Right lobe of liver (tissue), 4 donors: ENCODE data around the gene CBLN1.

- PRO-cap, 4 experiments: peak in 4 of 4 experiments; most common minus-strand start chr16:48526656 (in 4)
- RAMPAGE, long total RNA, 2 experiments: no peak in any of the 2 experiments
These were observed 83.5 kb downstream of the N4BP1 start for GRCh38 chr16:48526512-48526764.

DNA sequence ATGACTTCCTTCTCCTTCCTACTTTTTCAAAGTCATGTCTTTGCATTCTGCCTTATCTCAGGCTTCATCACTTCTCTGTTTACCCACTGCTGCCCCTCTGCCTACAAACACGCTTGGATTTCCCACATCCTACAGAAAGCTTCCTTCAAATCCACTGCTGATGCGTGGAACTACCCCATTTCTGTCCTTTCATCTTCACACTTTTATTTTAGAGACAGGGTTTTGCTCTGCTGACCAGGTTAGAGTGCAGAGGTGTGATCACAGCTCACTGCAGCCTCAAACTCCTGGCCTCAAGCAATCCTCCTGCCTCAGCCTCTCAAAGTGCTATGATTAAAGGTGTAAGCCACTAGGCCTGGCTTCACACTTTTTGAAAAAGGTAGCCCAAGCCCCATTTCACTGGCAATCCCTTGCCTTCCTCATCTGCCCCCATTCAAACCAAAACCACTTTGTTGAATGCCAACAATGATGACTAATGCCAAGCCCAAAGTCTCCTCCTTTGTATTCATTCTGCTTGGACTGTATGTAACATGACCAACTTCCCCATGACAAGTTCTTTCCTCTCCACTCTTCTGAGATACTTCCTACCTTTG, 33.2 kb downstream of the N4BP1 start:
- PRO-cap, 4 experiments: no peak in any of the 4 experiments
- RAMPAGE, long total RNA, 2 experiments: no peak in any of the 2 experiments

- PRO-cap, 4 experiments: peak in 1 of 4 experiments; most common minus-strand start chr16:48605854 (in 1)
- RAMPAGE, long total RNA, 2 experiments: no peak in any of the 2 experiments
These were observed 4.2 kb downstream of the N4BP1 start for GRCh38 chr16:48605414-48606534.

DNA sequence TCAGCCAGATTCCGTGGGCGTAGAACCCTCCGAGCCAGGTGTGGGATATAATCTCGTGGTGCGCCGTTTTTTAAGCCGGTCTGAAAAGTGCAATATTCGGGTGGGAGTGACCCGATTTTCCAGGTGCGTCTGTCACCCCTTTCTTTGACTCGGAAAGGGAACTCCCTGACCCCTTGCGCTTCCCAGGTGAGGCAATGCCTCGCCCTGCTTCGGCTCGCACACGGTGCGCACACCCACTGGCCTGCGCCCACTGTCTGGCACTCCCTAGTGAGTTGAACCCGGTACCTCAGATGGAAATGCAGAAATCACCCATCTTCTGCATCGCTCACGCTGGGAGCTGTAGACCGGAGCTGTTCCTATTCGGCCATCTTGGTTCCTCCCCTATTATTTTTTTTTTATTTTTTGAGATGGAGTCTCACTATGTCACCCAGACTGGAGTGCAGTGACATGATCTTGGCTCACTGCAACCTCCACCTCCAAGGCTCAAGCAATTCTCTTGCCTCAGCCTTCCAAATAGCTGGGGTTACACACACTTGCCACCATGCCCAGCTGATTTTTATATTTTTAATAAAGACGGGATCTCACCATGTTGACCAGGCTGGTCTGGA, 164.3 kb upstream of the N4BP1 start:
- PRO-cap, 4 experiments: no peak in any of the 4 experiments
- RAMPAGE, long total RNA, 2 experiments: no peak in any of the 2 experiments

DNA sequence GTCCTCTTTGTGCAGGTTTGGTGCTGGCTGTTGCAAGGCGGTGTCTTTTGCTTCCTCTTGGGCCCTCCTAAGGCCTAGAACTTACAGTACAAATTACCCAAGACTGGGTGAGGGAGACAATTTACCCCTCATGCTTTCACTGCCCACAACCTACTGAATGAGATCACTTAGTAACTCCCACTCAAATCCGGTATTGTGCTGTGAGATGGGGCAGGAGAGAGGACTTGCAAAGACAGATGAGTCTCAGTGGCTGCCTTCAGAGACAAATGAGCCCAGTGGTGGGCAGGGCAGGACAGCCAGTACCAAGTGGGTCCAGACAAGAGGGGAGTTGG, 149.0 kb downstream of the CBLN1 start:
- PRO-cap, 4 experiments: peak in 3 of 4 experiments; most common minus-strand start position 229 of the sequence (in 3)
- RAMPAGE, long total RNA, 2 experiments: no peak in any of the 2 experiments

- PRO-cap, 4 experiments: peak in 4 of 4 experiments; most common plus-strand start chr16:49282037 (in 2); most common minus-strand start chr16:49281796 (in 3)
- RAMPAGE, long total RNA, 2 experiments: no peak in any of the 2 experiments
These were observed at the start of gene CBLN1 for GRCh38 chr16:49281725-49282765. CBLN1 (minus strand) TSS chr16:49281838.

- PRO-cap, 4 experiments: no peak in any of the 4 experiments
- RAMPAGE, long total RNA, 2 experiments: start-site peak on the minus strand in 1 of 2 experiments, at chr16:49638558-49638739 at its widest, 5 reads per replicate
These were observed 217.7 kb downstream of the ZNF423 start for GRCh38 chr16:49638022-49638769.

GRCh38 chr16:49696344-49696837, 159.5 kb downstream of the ZNF423 start:
- PRO-cap, 4 experiments: no peak in any of the 4 experiments
- RAMPAGE, long total RNA, 2 experiments: no peak in any of the 2 experiments

DNA sequence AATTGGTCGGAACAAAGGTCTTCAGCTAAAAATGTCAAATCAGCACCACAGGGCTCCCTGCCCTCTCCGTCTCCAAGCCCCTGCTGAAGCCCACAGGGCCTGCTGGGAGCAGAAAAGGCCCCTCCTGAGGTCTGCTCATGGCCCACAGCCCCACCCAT, 155.7 kb downstream of the ZNF423 start:
- PRO-cap, 4 experiments: no peak in any of the 4 experiments
- RAMPAGE, long total RNA, 2 experiments: no peak in any of the 2 experiments

DNA sequence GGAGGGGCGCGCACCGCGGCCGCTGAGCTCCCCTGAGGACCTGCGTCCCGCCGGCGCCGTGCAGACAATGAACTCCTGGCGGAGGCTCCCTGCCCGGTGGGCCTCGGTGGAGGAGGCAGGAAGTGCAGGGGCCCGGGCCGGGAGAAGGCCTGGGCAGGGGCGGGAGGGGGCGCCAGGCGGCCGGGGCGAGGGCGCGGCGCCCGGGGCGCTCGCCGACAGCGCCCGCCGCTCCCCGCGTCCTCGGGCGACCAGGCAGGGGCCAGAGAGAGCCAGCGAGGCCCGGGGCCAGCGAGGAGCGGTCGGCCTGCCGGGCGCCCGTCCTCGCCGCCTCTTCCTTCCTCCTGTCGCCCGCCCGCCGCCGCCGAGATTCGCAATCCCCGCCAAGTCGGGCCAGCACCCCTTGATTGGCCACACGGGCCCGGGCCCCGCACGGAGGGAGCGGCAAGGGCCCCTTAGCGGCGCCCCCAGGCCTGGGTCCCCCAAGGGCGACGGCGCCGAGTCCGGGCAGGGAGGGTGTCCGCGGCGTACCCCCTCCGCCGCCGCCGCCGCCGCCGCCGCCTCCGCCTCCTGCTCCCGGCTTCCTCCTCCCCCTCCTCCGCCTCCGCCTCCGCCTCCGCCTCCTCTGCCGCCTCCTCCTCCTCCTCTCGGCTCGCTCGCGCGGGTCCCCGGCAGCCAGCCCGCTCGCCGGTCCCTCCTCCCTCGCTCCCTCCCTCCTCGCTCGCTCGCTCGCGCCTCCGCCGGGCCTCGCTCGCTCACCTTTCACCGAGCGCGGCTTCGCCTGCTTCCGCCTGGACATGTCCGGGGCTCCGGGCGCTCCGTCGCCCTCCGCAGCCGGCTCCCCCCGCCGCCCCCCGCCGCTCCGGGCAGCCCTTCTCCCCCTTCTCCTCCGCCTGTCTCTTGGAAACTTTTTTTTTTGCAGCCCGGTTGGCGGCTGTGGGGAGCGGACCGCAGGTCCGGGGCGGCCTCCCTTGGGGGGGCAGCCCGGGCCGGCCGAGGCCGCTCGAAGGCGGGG, 627 bp downstream of the ZNF423 start:
- PRO-cap, 4 experiments: peak in 4 of 4 experiments; most common plus-strand start position 671 of the sequence (in 4); most common minus-strand start position 66 of the sequence (in 4)
- RAMPAGE, long total RNA, 2 experiments: no peak in any of the 2 experiments

GRCh38 chr16:50066581-50066910, 776 bp downstream of the HEATR3 start:
- PRO-cap, 4 experiments: no peak in any of the 4 experiments
- RAMPAGE, long total RNA, 2 experiments: no peak in any of the 2 experiments

DNA sequence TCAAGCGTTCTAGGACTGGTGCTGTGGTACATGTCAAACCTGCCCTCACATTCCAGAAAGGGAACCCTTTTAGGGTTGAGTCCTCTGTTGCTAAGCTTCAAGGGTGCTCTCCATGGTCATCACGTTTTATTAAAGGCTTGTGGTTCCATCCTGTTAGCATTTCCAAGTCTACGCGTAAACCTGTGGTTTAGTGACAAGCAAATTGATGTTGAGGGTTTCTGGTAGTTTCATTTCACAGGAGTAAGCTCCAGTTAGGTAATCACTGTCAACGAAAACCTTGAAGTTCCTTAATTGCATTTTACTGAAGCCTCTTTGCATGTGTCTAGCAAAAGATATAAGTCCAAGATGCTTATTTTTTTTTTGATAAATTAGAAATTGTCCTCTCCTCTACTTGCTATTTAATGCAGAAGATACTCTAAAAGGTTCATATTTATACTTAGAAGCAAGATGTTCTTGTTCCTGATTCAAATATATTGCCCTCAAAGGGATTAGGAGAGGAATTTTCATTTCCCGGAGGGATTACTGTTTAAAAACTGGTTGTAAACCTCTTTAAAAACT, 2.6 kb downstream of the TENT4B start:
- PRO-cap, 4 experiments: peak in 2 of 4 experiments; most common plus-strand start position 296 of the sequence (in 1); most common minus-strand start position 131 of the sequence (in 2)
- RAMPAGE, long total RNA, 2 experiments: no peak in any of the 2 experiments

DNA sequence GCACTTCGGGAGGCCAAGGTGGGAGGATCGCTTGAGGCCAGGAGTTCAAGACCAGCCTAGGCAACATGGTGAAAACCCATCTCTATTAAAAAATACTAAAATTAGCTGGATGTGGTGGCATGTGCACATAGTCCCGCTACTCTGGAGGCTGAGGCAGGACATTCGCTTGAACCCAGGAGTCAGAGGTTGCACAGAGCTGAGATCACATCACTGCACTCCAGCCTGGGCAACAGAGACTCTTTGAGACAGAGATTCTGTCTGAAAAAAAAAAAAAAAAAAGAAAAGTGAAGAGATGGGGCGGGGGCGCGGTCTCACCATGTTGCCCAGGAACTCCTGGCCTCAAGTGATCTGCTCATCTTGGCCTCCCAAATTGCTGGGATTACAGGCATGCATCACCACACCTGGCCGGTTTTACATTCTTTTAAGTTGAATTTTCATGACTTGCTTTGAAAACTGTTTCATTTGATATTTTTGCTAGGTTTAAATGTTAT, 29.4 kb upstream of the ADCY7 start:
- PRO-cap, 4 experiments: no peak in any of the 4 experiments
- RAMPAGE, long total RNA, 2 experiments: no peak in any of the 2 experiments

GRCh38 chr16:50272056-50272528, 5.7 kb downstream of the ADCY7 start:
- PRO-cap, 4 experiments: peak in 1 of 4 experiments; most common minus-strand start chr16:50272363 (in 1)
- RAMPAGE, long total RNA, 2 experiments: no peak in any of the 2 experiments

GRCh38 chr16:50315962-50317121, 50.0 kb downstream of the ADCY7 start:
- PRO-cap, 4 experiments: no peak in any of the 4 experiments
- RAMPAGE, long total RNA, 2 experiments: no peak in any of the 2 experiments

DNA sequence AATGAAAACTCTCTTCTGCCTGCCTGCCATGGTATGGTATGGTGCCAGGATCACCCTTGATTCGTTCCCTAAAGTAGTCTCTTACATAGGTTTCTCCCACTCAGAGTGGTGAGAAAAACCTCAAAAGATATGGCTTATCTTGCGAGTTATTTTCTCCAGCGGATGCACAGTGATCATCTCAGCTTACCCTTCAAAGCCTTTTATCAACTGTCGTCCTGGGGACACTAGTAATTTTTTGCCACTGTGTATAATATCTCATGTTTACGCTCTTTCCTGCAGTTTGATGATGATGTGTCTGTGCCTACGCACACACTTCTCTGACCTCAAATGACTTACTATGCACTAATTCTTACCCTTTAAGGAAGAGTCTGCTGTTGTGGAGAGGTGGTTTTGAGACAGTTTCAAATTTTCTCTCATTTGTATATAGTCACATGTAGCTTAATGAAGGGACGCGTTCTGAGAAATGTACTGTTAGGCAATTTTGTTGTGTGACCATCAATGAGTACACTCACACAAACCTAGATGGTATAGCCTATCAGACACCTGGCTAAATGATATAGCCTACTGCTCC, 29.9 kb downstream of the BRD7 start:
- PRO-cap, 4 experiments: no peak in any of the 4 experiments
- RAMPAGE, long total RNA, 2 experiments: no peak in any of the 2 experiments

DNA sequence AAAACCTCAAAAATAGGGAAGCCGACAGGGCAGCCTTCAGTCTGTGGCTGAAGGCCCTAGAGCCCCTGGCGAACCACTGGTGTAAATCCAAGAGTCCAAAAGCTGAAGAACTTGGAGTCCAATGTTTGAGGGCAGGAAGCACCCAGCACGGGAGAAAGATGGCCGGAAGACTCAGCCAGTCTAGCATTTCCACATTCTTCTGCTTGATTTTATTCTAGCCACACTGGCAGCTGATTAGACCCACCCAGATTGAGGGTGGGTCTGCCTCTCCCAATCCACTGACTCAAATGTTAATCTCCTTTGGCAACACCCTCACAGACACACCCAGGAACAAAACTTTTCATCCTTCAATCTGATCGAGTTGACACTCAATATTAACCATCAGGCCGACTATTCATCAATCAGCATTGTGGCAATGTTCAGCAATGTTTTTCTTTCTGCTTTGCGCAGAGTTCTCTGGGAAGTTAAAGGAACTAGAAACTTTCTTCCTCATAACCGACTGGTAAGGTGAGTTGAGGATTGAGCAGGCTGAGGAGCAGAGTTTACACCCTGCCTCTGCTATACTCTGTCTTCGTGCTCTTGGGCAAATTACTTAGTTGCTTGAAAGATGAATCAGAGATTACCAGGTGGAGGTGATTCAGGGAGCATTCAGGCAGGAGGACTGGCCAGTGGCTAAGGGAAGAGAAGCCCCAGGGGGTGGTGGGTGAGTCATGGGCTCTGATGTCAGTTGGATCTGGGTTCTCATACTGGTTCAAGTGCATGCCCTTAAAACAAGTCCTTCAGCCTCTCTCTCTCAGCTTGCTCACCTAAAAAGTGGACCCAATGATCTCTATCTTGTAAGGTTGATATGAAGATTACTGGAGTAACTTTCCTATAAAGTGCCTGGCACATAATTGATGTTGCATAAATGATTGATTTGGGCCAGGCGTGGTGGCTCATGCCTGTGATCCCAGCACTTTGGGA, 28.2 kb upstream of the BRD7 start:
- PRO-cap, 4 experiments: no peak in any of the 4 experiments
- RAMPAGE, long total RNA, 2 experiments: no peak in any of the 2 experiments

GRCh38 chr16:50498710-50499160, 49.5 kb upstream of the NKD1 start:
- PRO-cap, 4 experiments: no peak in any of the 4 experiments
- RAMPAGE, long total RNA, 2 experiments: no peak in any of the 2 experiments

DNA sequence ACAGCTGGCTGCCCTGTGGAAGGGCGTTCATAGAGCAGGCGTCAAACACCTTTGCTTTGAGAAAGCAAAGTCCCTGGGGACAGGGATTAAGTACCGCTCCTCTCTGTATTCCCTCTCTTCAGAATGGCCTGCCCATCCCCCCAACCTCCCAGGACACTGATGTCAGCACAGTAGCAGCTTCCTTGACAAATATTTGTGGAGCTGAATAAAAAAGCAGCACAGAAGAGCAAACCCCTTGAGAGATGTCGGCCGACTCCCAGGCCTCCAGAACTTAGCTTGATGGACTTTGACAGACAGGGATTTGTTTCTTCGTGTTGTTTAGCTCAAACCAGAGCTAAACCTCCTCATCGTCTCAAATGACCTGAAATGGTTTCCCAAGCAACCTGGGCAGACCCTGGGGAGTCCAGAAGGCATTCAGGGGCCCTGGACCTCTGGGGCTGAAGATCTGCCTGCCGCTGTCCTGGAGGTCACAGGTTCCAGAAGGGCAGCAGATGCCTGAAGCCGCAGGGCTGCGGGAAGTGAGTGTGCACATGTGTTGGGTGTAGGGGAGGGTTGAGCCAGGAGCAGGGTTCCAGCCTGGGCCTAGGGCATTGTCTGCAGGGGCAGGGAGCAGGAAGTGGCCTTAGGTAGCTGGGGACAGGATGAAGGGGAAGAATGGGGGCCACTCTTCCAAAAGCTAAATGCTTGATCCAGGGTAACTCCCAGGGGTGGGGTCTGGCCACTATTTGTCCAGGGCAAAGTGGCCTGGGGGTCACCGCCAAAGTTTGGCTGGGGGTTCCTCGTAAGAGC, 42.3 kb upstream of the NKD1 start:
- PRO-cap, 4 experiments: no peak in any of the 4 experiments
- RAMPAGE, long total RNA, 2 experiments: no peak in any of the 2 experiments

GRCh38 chr16:50585188-50585831, 37.1 kb downstream of the NKD1 start:
- PRO-cap, 4 experiments: no peak in any of the 4 experiments
- RAMPAGE, long total RNA, 2 experiments: no peak in any of the 2 experiments